Smooth muscle cell (in vitro differentiated cells): ENCODE measurements around a stretch of chr15.

GRCh38 chr15:60388330-60388883 is 9.4 kb downstream of the ANXA2 start:
- RAMPAGE, long total RNA = no peak

DNA sequence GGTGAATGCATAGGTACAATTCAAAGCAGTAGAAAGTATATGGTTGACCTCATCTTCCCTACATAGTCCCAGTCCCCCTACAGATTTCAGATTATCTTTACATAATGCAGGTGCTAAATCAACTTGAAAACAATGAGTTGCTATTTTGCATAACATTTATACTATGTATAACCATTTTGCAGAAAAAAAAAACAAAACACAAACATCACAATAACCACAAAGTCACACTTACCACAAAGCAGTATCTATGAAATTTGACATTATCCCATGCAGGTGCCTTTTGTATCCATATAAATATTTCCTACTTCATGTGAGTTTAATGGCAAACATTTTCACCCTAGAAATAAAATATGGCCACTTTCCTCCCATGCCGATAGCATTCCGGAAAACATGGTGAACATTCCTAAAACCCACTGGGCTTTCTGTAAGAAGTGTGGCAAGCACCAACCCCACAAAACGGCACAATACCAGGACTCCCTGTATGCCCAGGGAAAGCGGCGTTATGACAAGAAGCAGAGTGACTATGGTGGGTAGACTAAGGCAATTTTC is 7.7 kb downstream of the ANXA2 start:
- RAMPAGE, long total RNA = no peak

DNA sequence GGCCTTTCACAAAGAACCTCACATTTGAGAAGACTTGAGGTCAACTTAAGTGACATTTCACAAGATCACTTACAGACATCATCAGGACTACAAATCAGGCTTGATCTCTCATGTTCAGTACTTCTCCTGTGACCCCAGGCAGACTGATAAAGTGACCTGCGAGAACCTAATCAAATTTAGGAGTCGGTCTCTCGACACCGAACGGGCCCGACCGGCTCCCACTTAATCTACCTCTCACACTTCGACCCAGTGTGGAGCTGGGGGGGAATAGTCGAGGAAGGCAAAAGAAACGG is 501 bp downstream of the ICE2 start:
- RAMPAGE, long total RNA = no peak

DNA sequence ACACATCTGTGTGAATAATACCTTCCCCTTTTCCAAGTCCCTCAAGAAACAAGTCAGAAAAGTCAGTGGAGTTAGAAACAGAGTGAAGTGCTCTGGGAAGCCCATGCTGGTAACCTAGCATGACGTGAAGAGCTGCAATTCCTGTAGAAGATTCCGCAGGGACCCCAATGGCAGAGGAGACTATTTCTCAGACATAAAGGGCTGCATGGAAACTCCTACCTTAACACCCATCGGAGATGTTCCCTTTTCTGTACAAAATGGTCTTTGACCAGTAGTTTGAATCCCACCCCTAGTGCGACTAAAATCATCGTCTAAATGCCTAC is 16.5 kb upstream of the ICE2 start:
- RAMPAGE, long total RNA = no peak

DNA sequence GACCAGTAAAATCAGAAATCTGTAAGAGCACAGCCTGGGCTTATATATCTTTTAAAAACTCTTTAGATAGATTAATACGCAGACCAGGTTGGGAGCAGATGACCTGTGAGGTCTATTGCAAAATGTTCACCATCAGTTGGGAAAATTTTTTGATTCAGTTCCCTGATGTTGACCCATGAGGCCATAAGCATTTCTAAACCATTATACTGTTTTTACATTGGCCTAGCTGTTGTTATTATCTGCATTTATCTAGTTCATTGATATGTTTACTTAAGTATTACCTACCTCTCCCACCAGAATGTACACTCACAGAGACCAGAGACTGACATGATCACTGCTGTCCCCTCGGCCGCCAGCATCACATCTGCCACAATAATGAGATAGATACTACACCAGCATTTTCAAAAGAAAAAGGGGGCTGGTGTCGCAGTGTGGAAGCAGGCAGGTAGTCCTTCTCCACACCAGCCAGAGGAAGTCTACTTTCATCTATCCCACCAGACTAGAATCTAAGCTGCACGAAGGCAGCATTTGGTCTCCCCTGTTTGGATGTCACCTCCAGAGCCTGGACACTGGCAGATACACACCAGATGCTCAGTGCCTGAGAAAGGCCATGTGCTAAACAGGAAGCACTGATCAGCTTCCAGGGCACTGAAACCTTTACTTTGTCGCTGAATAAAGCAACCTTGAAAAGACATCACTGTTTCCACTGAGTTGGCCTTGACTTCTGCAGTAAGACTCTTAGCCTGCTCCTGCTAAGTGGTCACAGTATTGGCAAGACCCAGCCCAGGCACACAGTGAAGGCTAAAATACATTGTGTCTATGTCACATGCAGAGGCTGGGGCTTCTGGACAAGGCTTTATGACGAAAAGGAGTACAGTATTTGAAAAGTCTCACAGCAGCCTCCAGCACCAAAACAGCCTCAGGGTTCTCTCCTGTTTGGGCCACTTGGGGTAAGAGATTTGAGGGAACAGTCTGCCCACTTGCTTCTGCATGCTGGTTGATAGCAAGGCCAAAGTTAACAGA is 104.1 kb upstream of the ICE2 start:
- RAMPAGE, long total RNA = no peak

GRCh38 chr15:60656491-60656961 is 177.6 kb upstream of the ICE2 start:
- RAMPAGE, long total RNA = no peak

GRCh38 chr15:60682454-60683327 is 203.7 kb upstream of the ICE2 start:
- RAMPAGE, long total RNA = no peak

- RAMPAGE, long total RNA = no peak
Observed at GRCh38 chr15:60840560-60841520, 361.9 kb upstream of the ICE2 start.

- RAMPAGE, long total RNA = no peak
Observed at GRCh38 chr15:60844375-60844821, 365.5 kb upstream of the ICE2 start.

GRCh38 chr15:60929726-60930155 is 299.4 kb downstream of the RORA start:
- RAMPAGE, long total RNA = no peak

GRCh38 chr15:61102500-61102927 is 126.6 kb downstream of the RORA start:
- RAMPAGE, long total RNA = no peak

DNA sequence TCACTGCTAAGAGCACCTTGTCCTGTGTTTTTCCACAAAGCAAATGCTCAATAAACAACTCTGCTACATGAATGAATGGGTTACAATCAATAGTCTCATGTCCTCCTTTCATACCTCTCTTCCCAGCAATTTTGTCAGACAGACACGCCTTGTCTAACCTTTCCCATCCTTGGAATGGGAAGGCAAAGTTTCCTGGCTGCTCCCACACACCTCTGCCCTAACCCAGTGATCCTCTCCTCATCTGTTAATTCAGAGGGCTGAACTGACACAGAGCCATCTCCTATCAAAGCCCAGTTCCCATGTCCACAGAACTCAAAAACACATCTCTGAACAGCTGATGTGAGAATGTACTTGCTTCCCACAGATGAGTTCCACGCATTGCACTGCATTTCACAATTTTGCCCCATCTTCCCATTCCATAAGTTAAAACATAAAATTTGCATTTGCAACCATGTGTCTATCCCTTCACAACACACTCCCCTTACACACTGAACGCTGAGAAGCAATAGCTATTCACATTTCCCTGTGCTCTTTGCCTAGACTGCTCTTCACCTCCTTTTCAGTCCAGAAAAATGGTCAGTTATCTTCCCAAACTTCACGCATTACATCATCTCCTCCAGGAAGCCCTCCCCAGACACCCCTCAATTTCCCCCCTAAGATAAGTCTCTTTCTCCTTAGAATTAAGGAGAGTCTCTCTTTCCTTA is 45.2 kb downstream of the RORA start:
- RAMPAGE, long total RNA = no peak

- RAMPAGE, long total RNA = no peak
Observed at GRCh38 chr15:61227918-61228582, 1.1 kb downstream of the RORA start.

- RAMPAGE, long total RNA = no peak
Observed at GRCh38 chr15:61510197-61510656, 281.1 kb upstream of the RORA start.

GRCh38 chr15:61653111-61653638 is 407.1 kb downstream of the VPS13C start:
- RAMPAGE, long total RNA = no peak

GRCh38 chr15:61874796-61875144 is 185.5 kb downstream of the VPS13C start:
- RAMPAGE, long total RNA = no peak

DNA sequence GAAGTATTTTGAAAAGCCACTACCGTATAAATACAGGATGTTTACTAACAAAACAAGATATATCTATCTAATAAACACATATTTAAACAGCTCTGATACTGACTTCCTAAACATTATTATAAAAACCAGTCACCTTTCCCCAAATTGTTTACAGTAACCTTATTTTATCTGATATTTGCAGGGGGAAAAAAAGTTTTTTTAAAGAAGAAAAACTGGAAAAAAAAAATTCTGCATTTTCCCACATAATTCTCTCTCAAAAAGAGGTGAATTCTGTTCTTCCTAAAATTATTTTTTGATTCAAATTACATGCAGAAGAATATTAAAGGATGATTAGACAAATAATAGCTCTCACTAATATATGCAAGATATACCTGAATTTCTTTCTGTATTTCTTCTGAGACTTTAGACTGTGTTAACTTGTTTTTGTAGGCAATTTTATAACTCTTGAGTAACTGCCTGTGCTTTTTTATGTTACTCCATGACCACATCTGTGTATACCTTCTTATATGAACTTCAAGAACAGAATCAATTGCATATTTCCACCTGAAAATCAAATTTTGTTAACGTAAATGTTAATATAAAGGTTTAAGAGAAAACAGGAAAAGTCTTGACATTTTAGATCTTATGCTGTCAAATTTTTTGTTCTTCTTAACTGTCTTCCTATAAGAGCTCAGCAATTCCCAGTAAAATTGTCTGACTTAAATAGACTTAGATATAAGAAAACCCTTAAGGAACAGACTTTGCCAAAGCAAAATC is 53.1 kb downstream of the VPS13C start:
- RAMPAGE, long total RNA = no peak

- RAMPAGE, long total RNA = no peak
Observed at GRCh38 chr15:62056696-62057316, 3.4 kb downstream of the VPS13C start.

- RAMPAGE, long total RNA = no peak
Observed at GRCh38 chr15:62067101-62067490, 319 bp downstream of the C2CD4A start.

- RAMPAGE, long total RNA = no peak
Observed at GRCh38 chr15:62115919-62116389, 49.1 kb downstream of the C2CD4B start.